Subcutaneous adipose tissue (tissue), 3 donors: ENCODE measurements around a stretch of chr18.

- PRO-cap = no peak
- RAMPAGE, long total RNA, 3 experiments = no peak in any of the 3 experiments
These were observed 90.6 kb downstream of the MAPRE2 start for GRCh38 chr18:35131629-35132453.

GRCh38 chr18:35137703-35138340 is 96.6 kb downstream of the MAPRE2 start:
- PRO-cap = no peak
- RAMPAGE, long total RNA, 3 experiments = no peak in any of the 3 experiments

- PRO-cap = no peak
- RAMPAGE, long total RNA, 3 experiments = no peak in any of the 3 experiments
These were observed 8.5 kb downstream of the ZNF24 start for GRCh38 chr18:35335713-35336093.

DNA sequence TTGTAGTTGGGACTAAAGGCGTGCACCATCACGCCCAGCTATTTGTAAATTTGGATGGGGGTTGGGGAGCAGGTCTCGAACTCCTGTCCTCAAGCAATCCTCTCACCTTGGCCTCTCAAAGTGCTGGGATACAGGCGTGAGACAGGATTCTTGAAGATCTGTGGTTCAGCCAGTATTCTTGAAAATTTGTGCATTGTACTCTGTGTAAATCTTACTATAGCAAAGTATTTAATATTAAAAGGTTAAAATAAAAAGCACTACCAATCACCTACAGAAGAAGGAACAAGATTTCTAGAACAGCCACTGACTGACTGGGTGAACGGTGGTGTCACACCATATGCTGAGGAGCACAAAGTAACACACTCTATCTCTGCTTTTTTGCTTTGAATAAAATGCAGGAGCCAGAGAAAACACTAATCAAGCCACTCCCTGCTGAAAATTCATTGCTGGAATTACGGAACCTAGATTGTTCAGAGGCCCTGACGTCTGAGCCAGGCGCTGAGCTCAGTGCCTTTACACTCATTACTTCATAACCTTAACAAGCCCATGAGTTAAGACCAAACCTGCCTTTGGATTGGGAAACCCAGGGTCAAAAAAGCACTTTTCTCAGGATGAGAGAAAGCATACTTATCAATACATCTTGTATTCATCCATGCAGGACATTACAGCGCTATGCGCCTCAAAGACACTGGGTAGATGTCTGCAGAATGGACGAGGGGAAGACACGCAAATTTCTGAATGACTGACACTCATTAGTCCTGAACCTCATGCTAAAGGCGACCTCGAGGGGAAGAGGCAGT is 891 bp downstream of the INO80C start:
- PRO-cap = no peak
- RAMPAGE, long total RNA, 3 experiments = no peak in any of the 3 experiments

DNA sequence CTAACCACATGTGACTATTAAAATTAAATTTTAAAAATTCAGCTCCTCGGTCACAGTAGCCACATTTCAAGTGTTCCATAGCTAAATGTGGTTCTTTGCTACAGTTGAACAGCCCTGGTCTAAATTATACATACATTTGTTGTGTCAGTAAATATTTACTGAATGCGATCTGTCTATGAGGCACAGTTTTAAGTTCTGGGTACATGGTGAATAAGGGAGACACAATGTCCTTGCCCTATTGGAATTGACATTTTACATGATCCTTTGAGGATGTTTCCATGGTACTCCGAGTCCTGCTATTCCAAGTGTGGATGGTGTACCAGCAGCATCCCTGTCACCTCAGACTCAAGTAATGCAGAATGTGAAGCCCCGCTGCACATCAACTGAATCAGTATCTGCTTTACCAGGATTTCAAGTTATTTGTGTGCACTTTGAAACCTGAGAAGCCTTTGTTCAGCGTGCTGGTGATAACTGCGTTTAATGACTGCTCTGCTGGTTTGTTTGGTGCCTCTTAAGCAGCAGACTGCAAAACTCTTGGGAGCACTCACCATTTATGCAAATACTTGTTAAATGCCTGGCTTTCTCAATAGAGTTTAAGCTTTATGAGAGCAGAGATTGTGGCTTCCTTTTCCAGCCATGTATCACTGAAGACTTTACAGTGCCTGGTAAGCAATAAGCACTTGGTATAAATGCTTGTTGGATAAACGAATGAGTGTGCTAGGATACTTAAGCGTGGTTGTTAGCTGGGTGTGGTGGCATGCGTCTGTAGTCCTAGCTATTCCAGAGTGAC is 1.5 kb downstream of the GALNT1 start:
- PRO-cap = no peak
- RAMPAGE, long total RNA, 3 experiments = no peak in any of the 3 experiments

DNA sequence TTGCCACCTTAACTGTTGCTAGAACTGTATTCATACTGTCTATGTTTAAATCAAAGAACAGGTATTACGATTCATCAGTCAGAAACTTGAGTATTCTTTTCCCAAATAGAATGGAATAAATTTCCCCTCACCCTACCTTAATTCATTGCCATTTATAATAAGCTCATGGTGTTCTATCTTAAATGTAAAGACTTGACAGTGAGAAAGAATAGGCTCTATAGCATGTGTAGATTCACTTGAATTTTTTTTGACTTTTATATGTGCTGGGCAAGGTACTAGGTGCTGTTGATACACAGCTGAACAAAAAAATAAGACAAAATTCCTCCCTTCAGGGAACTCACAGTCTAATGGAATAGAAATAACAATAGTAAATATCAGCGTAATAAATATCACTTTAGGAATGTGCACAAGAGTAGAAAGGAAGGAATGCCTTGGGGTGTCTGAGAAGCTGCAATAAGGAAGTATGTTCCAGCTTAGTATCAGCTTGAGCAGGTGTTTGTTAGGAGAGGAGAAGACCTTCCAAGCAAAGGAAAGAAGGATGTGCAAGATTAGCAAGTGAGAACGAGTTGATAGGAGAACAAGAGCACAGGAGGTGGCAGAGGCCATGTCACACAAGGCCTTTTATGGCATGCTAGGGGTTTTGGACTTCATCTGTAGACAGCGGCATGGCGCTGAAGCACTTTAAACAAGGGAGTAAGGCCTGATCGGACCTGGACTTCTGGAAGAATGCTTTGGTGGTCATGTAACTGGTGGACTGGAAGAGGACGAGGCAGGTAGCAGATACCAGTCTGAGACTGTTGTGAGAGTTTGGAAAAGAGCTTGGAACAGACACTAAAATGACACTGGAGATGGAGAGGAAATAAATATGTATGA is 74.7 kb downstream of the GALNT1 start:
- PRO-cap = no peak
- RAMPAGE, long total RNA, 3 experiments = no peak in any of the 3 experiments

- PRO-cap = no peak
- RAMPAGE, long total RNA, 3 experiments = no peak in any of the 3 experiments
These were observed 107.4 kb downstream of the GALNT1 start for GRCh38 chr18:35689015-35689330.

GRCh38 chr18:35692923-35693912 is 111.7 kb downstream of the GALNT1 start:
- PRO-cap = no peak
- RAMPAGE, long total RNA, 3 experiments = no peak in any of the 3 experiments

GRCh38 chr18:36017489-36018052 is 45.1 kb downstream of the C18orf21 start:
- PRO-cap = no peak
- RAMPAGE, long total RNA, 3 experiments = no peak in any of the 3 experiments

- PRO-cap = no peak
- RAMPAGE, long total RNA, 3 experiments = no peak in any of the 3 experiments
These were observed 1.1 kb downstream of the ELP2 start for GRCh38 chr18:36130849-36131182.

- PRO-cap = no peak
- RAMPAGE, long total RNA, 3 experiments = no peak in any of the 3 experiments
These were observed 20.2 kb downstream of the ELP2 start for GRCh38 chr18:36149880-36150385.

- PRO-cap = no peak
- RAMPAGE, long total RNA, 3 experiments = no peak in any of the 3 experiments
These were observed 11.8 kb upstream of the MOCOS start for GRCh38 chr18:36175329-36176037.

DNA sequence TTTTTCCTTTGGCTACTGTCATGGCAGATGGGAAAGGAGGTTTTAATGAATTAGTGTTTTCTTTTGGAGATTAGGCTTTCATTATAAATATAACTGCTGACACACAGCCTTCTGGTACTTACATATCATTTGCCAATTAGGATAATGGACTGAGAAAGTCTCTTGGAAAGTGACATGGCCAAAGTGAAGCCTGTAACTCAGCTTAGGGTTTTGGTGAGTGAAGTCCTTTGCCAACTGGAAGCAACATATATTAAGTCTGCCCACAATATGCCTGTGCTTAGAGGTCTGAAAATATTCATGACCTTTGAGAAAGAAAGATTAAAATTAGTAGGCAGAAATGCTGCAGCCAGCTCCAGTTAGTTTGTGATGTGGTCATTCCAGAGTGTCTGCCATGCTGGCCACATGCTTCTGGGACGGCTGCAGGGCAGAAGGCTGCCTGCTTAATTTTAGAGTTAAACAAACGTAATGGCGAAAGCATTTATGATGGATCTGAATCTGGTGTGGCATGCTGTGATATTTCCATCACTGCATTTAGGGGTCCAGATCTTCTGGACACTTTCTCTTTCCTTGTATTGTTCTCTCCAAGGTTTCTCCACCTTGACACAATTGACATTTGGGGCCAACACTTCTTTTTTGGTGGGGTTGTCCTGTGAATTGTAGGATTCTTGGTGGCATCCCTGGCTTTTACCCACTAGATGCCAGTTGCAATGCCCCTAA is 95.4 kb downstream of the FHOD3 start:
- PRO-cap = no peak
- RAMPAGE, long total RNA, 3 experiments = no peak in any of the 3 experiments

DNA sequence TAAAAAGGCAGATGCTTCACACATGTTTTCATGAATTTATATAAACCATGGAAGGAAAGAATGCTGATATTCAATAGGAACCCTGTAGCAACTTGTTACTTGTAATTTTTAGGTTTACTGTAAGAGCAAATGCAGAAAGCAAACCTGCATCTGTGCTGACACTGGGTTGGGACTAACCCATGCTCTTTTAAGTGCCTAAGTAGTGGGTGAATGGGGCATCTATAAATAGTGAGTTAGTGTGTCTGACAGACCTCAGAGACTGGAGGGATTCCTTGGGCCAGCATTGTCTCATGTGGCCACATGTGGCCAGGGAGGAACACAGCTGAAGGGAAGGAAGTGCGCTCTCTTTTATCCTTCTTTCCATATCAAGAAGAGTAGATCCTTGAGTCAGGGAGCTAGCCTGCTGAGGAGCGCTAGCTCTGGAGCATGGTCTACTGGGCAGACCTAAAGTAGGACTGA is 122.0 kb downstream of the FHOD3 start:
- PRO-cap = no peak
- RAMPAGE, long total RNA, 3 experiments = no peak in any of the 3 experiments

DNA sequence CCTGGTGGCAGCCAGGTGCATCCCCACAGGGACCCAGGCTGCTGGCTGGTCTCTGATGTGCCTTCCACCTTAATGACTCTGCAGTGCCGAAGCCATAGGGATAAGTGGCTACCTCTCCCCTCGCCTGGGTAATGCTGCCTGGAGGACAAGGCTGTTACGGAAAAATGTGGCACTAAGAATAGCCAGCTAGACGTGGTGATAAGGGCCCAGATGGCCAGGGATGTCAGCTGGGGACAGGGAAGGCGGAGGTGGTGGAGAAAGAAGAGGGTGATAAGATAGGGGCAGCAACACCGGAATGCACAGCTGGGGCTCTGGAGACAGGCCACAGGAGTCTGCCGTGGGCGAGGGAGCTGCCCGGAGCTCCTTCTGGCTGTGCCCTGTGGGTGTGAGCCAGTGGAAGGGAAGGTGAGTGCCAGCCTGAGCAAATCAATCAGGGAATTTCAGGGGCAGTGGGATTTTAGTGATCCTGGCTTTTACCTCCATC is 170.7 kb downstream of the FHOD3 start:
- PRO-cap = no peak
- RAMPAGE, long total RNA, 3 experiments = no peak in any of the 3 experiments

- PRO-cap = unidirectional peak, minus-strand start at chr18:37170786
- RAMPAGE, long total RNA, 3 experiments = no peak in any of the 3 experiments
These were observed 341.6 kb downstream of the KIAA1328 start for GRCh38 chr18:37170494-37170970.

GRCh38 chr18:37253808-37254465 is 311.7 kb downstream of the CELF4 start:
- PRO-cap = no peak
- RAMPAGE, long total RNA, 3 experiments = no peak in any of the 3 experiments

- PRO-cap = no peak
- RAMPAGE, long total RNA, 3 experiments = no peak in any of the 3 experiments
These were observed 41.0 kb downstream of the CELF4 start for GRCh38 chr18:37524431-37525165.

GRCh38 chr18:37577033-37577425 is 11.4 kb upstream of the CELF4 start:
- PRO-cap = no peak
- RAMPAGE, long total RNA, 3 experiments = no peak in any of the 3 experiments

- PRO-cap = no peak
- RAMPAGE, long total RNA, 3 experiments = no peak in any of the 3 experiments
These were observed 885.2 kb upstream of the CELF4 start for GRCh38 chr18:38450804-38451214.